Measurements from ENCODE around the gene SMIM28.

- RRBS, 2 experiments = no CpG with 5 or more reads among the region's 8 CpGs
CAGE:
- cytosol, long polyA minus RNA = no peak
- cytosol, long polyA plus RNA = no peak
- long polyA plus RNA = no peak
- nucleus, long polyA minus RNA = no peak
- nucleus, long polyA plus RNA = no peak
Measured at GRCh38 chr6:137883145-137884301, 16.5 kb downstream of the TNFAIP3 start.

DNA sequence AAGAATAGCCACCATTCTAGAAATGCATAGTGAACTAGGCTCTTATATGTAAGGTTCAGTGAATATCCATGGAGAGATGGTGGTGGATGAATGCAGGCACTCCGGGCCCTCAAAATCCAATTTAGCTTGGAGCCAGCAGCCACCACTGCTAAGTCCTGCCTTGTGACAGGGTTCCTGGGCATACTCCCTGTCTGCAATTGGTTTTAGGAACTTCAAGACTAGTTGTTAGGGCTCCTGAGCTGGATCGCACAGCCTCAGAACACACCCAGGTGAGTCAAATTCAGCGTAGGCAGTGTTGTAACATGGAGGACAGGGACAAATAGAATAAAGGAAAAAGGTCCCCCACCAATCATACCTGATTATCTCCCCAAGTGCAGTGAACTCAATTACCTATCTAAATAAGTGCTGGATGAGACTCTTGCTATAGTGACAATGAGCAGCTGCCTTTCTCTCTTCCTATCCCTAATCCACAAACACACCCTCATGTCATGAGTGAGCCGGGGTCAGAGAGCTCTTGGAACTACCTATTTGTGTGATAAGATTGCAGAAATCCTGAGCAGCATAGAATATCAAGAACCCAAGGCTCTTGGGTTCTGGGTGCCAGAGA, 74.6 kb downstream of the PERP start:
- RRBS, 2 experiments = no CpG with 5 or more reads among the region's 4 CpGs
CAGE:
- cytosol, long polyA minus RNA = no peak
- cytosol, long polyA plus RNA = no peak
- long polyA plus RNA = no peak
- nucleus, long polyA minus RNA = no peak
- nucleus, long polyA plus RNA = no peak

GRCh38 chr6:138091141-138092359, 15.7 kb downstream of the PERP start:
- RRBS, 2 experiments = no CpG with 5 or more reads among the region's 11 CpGs
CAGE:
- cytosol, long polyA minus RNA = no peak
- cytosol, long polyA plus RNA = no peak
- long polyA plus RNA = no peak
- nucleus, long polyA minus RNA = no peak
- nucleus, long polyA plus RNA = no peak

DNA sequence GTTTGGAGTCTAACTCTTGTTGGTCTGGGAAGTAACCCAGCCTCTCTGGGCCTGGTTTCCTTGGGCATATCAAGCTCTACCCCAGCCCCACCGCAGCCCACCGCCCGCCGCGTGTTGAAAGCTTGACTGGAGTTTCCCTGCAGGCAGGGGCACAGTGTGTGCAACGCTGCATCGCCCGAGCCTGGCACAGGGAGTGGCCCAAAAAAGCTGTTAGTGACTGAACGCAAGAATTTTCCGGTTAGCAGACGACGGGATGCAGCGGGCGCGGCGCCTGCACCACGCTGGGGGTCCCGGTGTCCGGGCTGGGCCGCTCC, 475 bp upstream of the ARFGEF3 start:
- RRBS, 2 experiments = 1 to 2% methylated on average over 9 of the region's 20 CpGs
CAGE:
- cytosol, long polyA minus RNA = no peak
- cytosol, long polyA plus RNA = no peak
- long polyA plus RNA = no peak
- nucleus, long polyA minus RNA = no peak
- nucleus, long polyA plus RNA = no peak

- RRBS, 2 experiments = no CpG with 5 or more reads among the region's 16 CpGs
CAGE:
- cytosol, long polyA minus RNA = no peak
- cytosol, long polyA plus RNA = no peak
- long polyA plus RNA = no peak
- nucleus, long polyA minus RNA = no peak
- nucleus, long polyA plus RNA = no peak
Measured at GRCh38 chr6:138250539-138251157, 32.4 kb upstream of the PBOV1 start.

- RRBS, 2 experiments = no CpG with 5 or more reads among the region's 7 CpGs
CAGE:
- cytosol, long polyA minus RNA = no peak
- cytosol, long polyA plus RNA = no peak
- long polyA plus RNA = no peak
- nucleus, long polyA minus RNA = no peak
- nucleus, long polyA plus RNA = no peak
Measured at GRCh38 chr6:138259003-138259549, 40.8 kb upstream of the PBOV1 start.

- RRBS, 2 experiments = no CpG with 5 or more reads among the region's 6 CpGs
CAGE:
- cytosol, long polyA minus RNA = no peak
- cytosol, long polyA plus RNA = no peak
- long polyA plus RNA = no peak
- nucleus, long polyA minus RNA = no peak
- nucleus, long polyA plus RNA = no peak
Measured at GRCh38 chr6:138377622-138378168, at the start of gene SMIM28. Gene SMIM28 (plus strand): TSS chr6:138377905.

DNA sequence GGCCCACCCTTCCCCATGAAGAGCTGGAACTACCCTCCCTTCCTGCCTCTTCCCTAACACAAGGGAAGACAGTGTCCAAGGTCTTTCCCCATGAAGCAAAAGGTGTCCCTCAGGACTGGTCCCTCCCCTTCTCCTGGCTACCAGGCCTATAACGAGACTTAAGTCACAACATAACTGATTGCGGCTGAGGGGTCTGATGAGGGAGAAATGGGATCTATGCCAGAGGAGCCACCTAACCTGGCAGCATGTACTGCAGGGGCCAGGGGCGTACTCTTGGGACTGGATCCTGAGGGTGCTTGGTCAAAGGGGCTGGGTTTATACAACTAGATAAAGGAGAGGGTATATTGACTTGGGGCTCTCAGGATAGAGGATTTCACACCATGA, 11.8 kb downstream of the HEBP2 start:
- RRBS, 2 experiments = no CpG with 5 or more reads among the region's 3 CpGs
CAGE:
- cytosol, long polyA minus RNA = no peak
- cytosol, long polyA plus RNA = no peak
- long polyA plus RNA = no peak
- nucleus, long polyA minus RNA = no peak
- nucleus, long polyA plus RNA = no peak

GRCh38 chr6:138503408-138503881, 4.2 kb upstream of the NHSL1 start:
- RRBS, 2 experiments = no CpG with 5 or more reads among the region's 5 CpGs
CAGE:
- cytosol, long polyA minus RNA = no peak
- cytosol, long polyA plus RNA = no peak
- long polyA plus RNA = no peak
- nucleus, long polyA minus RNA = no peak
- nucleus, long polyA plus RNA = no peak

DNA sequence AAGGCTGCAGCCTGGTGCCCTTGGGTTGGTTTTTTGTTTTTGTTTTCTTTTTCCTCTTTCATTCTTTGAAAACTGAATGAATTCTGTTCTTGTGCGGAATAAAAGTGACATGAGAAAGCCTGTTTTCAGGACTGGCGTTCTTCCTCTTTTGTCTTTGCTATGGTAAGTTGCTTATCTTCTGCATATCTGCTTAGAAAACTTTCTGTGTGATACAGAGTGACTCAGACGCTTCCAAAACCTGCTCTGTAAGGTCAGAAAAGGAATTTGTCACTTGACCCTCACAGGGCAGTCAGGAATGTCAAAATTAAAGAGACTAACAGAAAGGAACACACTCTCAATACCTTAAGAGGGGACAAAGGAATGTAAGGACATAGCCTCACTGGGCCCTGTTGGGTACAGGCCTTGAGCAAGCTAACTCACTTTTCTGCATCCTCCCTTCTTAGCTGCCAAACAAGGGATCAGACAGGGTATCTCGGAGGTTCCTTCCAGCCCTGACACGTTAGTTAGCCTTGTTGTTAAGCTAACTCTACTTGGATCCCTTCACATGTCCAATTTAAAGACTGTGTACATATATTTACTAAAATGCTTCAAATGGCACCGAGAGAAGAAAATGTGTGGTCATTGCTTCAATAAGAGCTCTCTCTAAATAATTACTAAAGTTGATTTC, 56.4 kb upstream of the NHSL1 start:
- RRBS, 2 experiments = no CpG with 5 or more reads among the region's 6 CpGs
CAGE:
- cytosol, long polyA minus RNA = no peak
- cytosol, long polyA plus RNA = no peak
- long polyA plus RNA = no peak
- nucleus, long polyA minus RNA = no peak
- nucleus, long polyA plus RNA = no peak

DNA sequence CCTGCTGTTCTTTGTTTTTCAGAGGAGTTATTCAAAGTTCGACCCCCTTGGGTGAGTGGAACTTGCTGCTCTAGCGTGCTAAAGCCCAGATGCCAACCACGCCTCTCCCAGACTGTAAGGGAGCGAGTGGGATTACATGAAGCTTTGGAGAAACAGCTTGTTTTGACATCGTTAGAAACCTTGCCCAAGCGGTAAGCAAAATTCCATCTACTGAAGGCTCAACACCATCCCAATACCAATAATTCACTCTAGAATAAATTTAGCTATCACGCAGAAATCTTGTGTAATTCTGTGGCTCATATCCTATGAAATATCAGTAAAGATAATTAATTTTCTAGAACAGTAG, 48.5 kb downstream of the ECT2L start:
- RRBS, 2 experiments = no CpG with 5 or more reads among the region's 7 CpGs
CAGE:
- cytosol, long polyA minus RNA = no peak
- cytosol, long polyA plus RNA = no peak
- long polyA plus RNA = no peak
- nucleus, long polyA minus RNA = no peak
- nucleus, long polyA plus RNA = no peak

GRCh38 chr6:138971156-138971502, 16.9 kb downstream of the REPS1 start:
- RRBS, 2 experiments = no CpG with 5 or more reads among the region's 2 CpGs
CAGE:
- cytosol, long polyA minus RNA = no peak
- cytosol, long polyA plus RNA = no peak
- long polyA plus RNA = no peak
- nucleus, long polyA minus RNA = no peak
- nucleus, long polyA plus RNA = no peak

DNA sequence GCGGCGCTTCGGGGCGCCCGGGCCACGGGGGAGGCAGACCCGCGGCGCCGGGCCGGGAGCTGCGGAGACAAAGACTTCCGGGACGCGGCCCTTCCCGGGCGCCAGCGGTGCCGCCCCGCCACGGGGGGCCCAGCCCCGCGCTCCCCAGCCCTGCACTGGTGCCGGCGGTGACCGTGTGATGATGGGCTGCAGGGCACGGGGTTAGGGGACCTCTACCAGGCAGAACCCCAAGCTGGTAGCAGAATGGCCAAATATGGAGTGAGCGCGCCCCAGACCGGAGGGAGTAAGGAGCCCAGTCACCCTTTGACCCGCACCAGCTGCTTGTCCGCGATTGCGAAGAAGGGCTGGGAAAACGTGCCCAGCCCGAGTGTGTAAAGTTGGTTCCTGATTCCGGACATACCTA, 886 bp downstream of the ABRACL start:
- RRBS, 2 experiments = 2 to 5% methylated on average over 16 to 21 of the region's 37 CpGs
CAGE:
- cytosol, long polyA minus RNA = no peak
- cytosol, long polyA plus RNA = no peak
- long polyA plus RNA = no peak
- nucleus, long polyA minus RNA = no peak
- nucleus, long polyA plus RNA = no peak

DNA sequence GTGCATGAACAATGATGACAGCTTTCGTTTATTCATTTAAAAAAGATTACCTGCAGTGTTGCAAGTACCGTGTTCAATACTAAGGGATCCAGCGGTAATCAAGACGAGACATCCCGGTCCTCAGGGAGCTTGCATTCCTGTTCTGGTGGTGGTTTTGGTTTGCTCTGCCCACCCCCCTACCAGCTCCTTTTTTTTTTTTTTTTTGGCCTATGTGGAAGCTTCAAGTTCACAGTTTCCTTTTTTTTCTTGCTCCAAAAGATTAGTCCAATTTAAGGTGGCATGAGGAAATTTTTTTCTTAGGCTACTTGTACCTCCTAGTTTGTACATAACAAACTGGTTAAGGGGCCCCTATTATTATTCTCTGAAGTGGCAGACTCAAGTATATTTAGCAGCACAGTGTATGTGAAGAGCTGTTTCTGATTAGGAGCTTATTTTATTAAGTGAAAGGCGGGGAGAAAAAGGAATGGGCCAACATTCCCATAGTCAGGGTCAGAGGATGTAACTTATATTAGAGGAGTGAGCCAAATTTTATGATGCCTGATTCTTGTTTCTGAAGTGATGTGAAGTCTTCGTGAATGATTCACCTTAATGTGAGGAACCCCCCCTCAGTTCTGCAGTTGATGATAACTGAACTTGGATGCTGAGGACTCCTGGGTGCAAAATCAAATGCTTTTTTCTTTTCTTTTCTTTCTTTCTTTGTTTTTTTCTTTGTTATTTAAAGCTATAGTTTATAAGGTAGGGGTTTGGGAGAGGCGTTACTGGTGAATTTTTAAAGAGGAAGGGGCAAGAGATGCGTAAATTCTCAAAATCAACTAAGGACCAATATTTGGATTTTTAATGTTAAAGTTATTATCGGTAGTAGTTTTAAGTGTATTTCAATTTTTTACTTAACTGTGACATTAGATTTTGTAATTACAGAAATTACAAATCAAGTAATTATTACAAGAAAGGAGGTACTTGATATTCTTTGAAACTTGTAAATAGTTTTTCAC, 2.9 kb downstream of the HECA start:
- RRBS, 2 experiments = no CpG with 5 or more reads among the region's 10 CpGs
CAGE:
- cytosol, long polyA minus RNA = no peak
- cytosol, long polyA plus RNA = no peak
- long polyA plus RNA = no peak
- nucleus, long polyA minus RNA = no peak
- nucleus, long polyA plus RNA = no peak

- RRBS, 2 experiments = no CpG with 5 or more reads among the region's 4 CpGs
CAGE:
- cytosol, long polyA minus RNA = no peak
- cytosol, long polyA plus RNA = no peak
- long polyA plus RNA = no peak
- nucleus, long polyA minus RNA = no peak
- nucleus, long polyA plus RNA = no peak
Measured at GRCh38 chr6:139257140-139257690, 34.6 kb downstream of the TXLNB start.

GRCh38 chr6:139270965-139271689, 20.7 kb downstream of the TXLNB start:
- RRBS, 2 experiments = no CpG with 5 or more reads among the region's 9 CpGs
CAGE:
- cytosol, long polyA minus RNA = no peak
- cytosol, long polyA plus RNA = no peak
- long polyA plus RNA = no peak
- nucleus, long polyA minus RNA = no peak
- nucleus, long polyA plus RNA = no peak

- RRBS, 2 experiments = no CpG with 5 or more reads among the region's 7 CpGs
CAGE:
- cytosol, long polyA minus RNA = no peak
- cytosol, long polyA plus RNA = no peak
- long polyA plus RNA = no peak
- nucleus, long polyA minus RNA = no peak
- nucleus, long polyA plus RNA = no peak
Measured at GRCh38 chr6:139288435-139288948, 3.3 kb downstream of the TXLNB start.

GRCh38 chr6:139290520-139291452, 1.0 kb downstream of the TXLNB start:
- RRBS, 2 experiments = no CpG with 5 or more reads among the region's 7 CpGs
CAGE:
- cytosol, long polyA minus RNA = no peak
- cytosol, long polyA plus RNA = no peak
- long polyA plus RNA = no peak
- nucleus, long polyA minus RNA = no peak
- nucleus, long polyA plus RNA = no peak

- RRBS, 2 experiments = no CpG with 5 or more reads among the region's 5 CpGs
CAGE:
- cytosol, long polyA minus RNA = no peak
- cytosol, long polyA plus RNA = no peak
- long polyA plus RNA = no peak
- nucleus, long polyA minus RNA = no peak
- nucleus, long polyA plus RNA = no peak
Measured at GRCh38 chr6:139490267-139490926, 115.9 kb upstream of the CITED2 start.

DNA sequence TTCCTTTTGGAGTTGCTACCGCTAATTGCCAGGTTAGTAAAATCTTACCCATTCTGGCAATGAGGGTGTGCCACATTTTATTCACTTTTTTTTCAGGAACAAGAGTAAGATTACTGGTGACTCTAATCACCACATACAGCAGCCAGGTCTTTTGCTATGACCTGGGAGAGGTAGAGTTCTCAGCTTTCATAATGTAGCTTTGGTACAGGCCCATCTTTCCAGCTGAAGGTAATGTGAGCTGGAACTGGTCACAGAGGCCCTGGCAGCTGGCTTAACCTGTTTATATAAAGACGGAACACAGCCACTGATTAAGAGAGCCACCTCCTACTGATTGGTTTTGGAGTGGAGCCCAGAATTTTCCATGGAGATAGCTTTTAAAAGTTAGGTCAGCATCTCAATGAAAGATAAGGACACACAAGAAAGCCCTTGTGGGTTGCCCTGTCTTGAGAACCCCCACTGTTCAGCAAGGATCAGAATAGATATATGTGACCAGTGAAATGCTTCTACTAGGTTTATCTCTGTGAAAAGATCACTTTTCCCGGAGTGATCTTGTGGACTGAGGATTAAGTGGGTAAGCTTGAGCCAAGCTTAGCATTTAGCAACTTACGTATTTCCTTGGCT, 213.6 kb upstream of the CITED2 start:
- RRBS, 2 experiments = no CpG with 5 or more reads among the region's 4 CpGs
CAGE:
- cytosol, long polyA minus RNA = no peak
- cytosol, long polyA plus RNA = no peak
- long polyA plus RNA = no peak
- nucleus, long polyA minus RNA = no peak
- nucleus, long polyA plus RNA = no peak

Data from HepG2 (cell line).